ENCODE measurements around a stretch of chr6.

GRCh38 chr6:150598983-150599619, 584 bp upstream of the PLEKHG1 start:
- RRBS: 34% methylated on average over 3 of the region's 16 CpGs
CAGE:
- cytosol, long polyA plus RNA: no peak
- long polyA plus RNA: no peak
- nucleus, long polyA plus RNA: no peak

GRCh38 chr6:150665930-150666784, 66.5 kb downstream of the PLEKHG1 start:
- RRBS: no CpG with 5 or more reads among the region's 8 CpGs
CAGE:
- cytosol, long polyA plus RNA: no peak
- long polyA plus RNA: no peak
- nucleus, long polyA plus RNA: no peak

- RRBS: no CpG with 5 or more reads among the region's 3 CpGs
CAGE:
- cytosol, long polyA plus RNA: no peak
- long polyA plus RNA: no peak
- nucleus, long polyA plus RNA: no peak
Measured at GRCh38 chr6:150698639-150698847, 98.9 kb downstream of the PLEKHG1 start.

GRCh38 chr6:150831961-150832275, 33.6 kb upstream of the MTHFD1L start:
- RRBS: no CpG with 5 or more reads among the region's 6 CpGs
CAGE:
- cytosol, long polyA plus RNA: no peak
- long polyA plus RNA: no peak
- nucleus, long polyA plus RNA: no peak

DNA sequence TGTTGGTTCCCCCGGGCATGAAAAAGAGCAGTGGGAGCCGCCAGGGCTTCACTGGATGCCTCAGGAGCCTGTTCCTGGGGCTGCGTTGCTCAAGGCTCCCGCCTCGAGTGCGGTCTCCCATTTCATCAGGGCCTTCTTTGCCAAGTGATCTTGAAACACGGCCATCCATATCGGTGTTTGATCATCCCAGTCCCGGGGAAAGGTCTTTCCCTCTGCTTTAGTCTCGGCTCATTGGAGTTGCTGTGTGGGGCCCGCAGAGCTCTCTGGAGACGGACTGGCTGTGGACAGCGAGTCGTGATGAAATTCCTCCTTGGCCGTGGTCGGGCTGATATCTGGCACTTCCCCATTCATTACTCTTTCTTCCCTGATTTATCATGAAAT, 71.6 kb downstream of the MTHFD1L start:
- RRBS: no CpG with 5 or more reads among the region's 16 CpGs
CAGE:
- cytosol, long polyA plus RNA: no peak
- long polyA plus RNA: no peak
- nucleus, long polyA plus RNA: no peak

- RRBS: no CpG with 5 or more reads among the region's 12 CpGs
CAGE:
- cytosol, long polyA plus RNA: no peak
- long polyA plus RNA: no peak
- nucleus, long polyA plus RNA: no peak
Measured at GRCh38 chr6:151054223-151054929, 185.4 kb upstream of the AKAP12 start.

- RRBS: no CpG with 5 or more reads among the region's 4 CpGs
CAGE:
- cytosol, long polyA plus RNA: no peak
- long polyA plus RNA: no peak
- nucleus, long polyA plus RNA: no peak
Measured at GRCh38 chr6:151118411-151118757, 121.4 kb upstream of the AKAP12 start.

- RRBS: no CpG with 5 or more reads among the region's 6 CpGs
CAGE:
- cytosol, long polyA plus RNA: no peak
- long polyA plus RNA: no peak
- nucleus, long polyA plus RNA: no peak
Measured at GRCh38 chr6:151276322-151276798, 36.6 kb downstream of the AKAP12 start.

GRCh38 chr6:151389219-151389891, 2.0 kb downstream of the ZBTB2 start:
- RRBS: 3% methylated on average over 4 of the region's 19 CpGs
CAGE:
- cytosol, long polyA plus RNA: no peak
- long polyA plus RNA: no peak
- nucleus, long polyA plus RNA: no peak

DNA sequence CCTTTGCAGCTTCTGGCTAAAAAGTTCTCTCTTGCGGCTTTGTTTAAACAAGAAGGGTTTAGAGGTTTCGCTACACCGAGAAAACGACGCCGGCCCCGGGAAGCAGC, 1.6 kb downstream of the ZBTB2 start:
- RRBS: no CpG with 5 or more reads among the region's 7 CpGs
CAGE:
- cytosol, long polyA plus RNA: no peak
- long polyA plus RNA: no peak
- nucleus, long polyA plus RNA: no peak

DNA sequence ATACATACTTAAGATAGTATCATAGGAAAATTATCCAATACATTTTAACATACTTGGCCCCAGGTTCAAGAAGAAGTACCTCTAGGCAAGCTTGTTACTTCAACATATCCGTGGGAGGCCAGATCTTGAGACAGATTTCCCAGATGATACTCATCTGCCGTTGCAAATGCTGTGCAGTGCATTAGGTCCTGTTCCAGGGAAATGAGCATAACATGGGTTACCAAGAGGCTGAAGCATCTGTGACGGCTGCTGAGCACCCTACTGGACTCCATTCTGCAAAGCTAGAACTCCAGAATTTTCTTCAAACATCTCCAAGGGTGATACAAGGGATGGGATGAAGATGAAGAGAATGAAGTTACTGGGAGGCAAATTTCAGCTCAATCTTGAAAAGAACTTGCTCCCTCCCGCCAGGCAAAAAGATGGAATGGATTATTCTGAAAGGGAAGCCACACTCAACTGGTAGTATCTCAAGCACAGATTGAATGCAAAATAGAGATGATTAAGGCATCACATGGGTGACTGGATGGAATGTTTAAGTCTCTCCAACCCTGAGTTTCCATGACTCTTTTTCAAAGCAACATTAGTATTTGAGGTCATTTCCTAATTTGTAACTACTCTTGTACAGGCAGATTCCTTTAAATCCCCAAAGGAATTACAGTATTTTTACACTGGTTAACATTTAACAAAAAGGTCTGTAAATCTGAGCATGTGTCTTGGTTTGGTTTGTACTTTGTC, 15.4 kb downstream of the RMND1 start:
- RRBS: no CpG with 5 or more reads among the region's 4 CpGs
CAGE:
- cytosol, long polyA plus RNA: no peak
- long polyA plus RNA: no peak
- nucleus, long polyA plus RNA: no peak

DNA sequence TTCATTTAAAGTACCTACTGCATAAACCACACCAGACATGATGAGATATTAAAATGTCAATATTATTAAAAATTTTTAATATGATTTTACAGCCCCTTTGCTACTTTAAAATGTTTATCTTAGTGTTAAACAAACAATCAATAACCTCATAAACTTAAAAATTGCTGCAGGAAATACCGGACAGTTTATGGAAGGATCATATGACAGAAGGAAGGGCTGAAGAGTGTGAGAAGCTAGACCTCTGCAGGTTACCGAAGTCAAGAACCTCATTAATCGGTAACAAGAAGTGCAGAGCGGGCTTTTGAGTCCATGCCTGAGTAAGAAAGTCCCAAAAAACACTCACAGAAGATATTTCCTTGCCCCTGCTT, 117.7 kb upstream of the ESR1 start:
- RRBS: no CpG with 5 or more reads among the region's 4 CpGs
CAGE:
- cytosol, long polyA plus RNA: no peak
- long polyA plus RNA: no peak
- nucleus, long polyA plus RNA: no peak

GRCh38 chr6:151803688-151804218, 3.7 kb upstream of the ESR1 start:
- RRBS: no CpG with 5 or more reads among the region's 10 CpGs
CAGE:
- cytosol, long polyA plus RNA: no peak
- long polyA plus RNA: no peak
- nucleus, long polyA plus RNA: no peak

- RRBS: no CpG with 5 or more reads among the region's 4 CpGs
CAGE:
- cytosol, long polyA plus RNA: no peak
- long polyA plus RNA: no peak
- nucleus, long polyA plus RNA: no peak
Measured at GRCh38 chr6:151916693-151917526, 109.4 kb downstream of the ESR1 start.

GRCh38 chr6:152300299-152300922, 336.8 kb downstream of the SYNE1 start:
- RRBS: no CpG with 5 or more reads among the region's 7 CpGs
CAGE:
- cytosol, long polyA plus RNA: no peak
- long polyA plus RNA: no peak
- nucleus, long polyA plus RNA: no peak

GRCh38 chr6:152428024-152428639, 209.0 kb downstream of the SYNE1 start:
- RRBS: no CpG with 5 or more reads among the region's 12 CpGs
CAGE:
- cytosol, long polyA plus RNA: no peak
- long polyA plus RNA: no peak
- nucleus, long polyA plus RNA: no peak

DNA sequence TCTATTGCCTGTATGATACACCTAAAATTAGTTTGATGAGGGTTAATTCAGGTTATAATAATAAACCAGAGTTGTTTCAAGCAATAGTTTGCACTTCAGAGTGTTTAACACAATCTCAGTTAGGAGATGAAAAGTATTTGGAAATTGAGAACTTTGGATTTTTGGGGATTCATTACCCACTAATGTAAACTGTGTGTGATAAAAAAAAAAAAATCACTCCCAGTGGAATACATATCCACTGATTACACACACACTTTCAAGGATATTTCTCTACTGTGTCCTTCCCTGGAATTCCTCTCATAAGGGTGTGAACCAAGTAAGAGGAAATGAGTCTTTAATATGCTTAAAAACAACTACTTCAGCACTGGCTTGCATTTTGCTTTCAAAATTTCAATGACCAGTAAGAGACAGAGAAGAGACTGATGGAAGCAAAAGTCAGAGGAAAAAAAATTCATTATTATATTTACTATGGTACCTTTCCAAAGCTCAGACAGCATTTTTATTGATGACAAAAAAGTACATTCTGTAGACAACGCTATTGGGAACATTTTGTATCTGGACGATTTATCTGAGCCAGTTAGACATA, 24.5 kb upstream of the MYCT1 start:
- RRBS: no CpG with 5 or more reads among the region's 2 CpGs
CAGE:
- cytosol, long polyA plus RNA: no peak
- long polyA plus RNA: no peak
- nucleus, long polyA plus RNA: no peak

- RRBS: no CpG with 5 or more reads among the region's 2 CpGs
CAGE:
- cytosol, long polyA plus RNA: no peak
- long polyA plus RNA: no peak
- nucleus, long polyA plus RNA: no peak
Measured at GRCh38 chr6:152696540-152696942, 1.2 kb upstream of the MYCT1 start.

DNA sequence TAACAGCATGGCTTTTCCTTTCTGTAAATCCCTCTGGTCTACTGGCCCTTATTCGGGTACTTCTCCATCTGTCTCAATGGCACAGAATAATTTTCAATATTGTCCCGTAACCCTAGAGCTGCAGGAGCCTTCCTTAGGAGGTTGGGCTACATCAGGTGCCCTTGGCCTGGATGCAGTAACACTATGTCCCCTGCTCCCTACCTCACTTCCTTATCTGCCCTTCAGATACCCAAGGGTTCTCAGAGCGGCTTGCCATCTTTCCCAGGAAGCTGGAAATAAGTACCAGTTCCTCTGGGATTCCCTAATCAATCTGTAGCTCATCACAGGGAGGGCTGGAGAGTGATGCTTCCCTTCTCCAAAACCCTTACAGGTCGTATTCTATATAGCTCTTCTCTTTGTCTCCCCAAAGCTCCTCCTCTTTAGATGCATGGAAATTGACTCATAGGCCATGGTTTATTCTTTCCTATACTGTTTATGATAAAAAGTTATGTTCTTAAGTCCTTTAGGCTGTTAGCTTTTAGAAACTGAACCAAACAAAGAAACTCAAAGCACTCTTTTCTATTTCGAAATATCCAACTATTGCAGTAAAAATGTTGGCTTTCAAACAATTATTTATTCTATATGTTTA, 4.2 kb downstream of the MYCT1 start:
- RRBS: no CpG with 5 or more reads among the region's 5 CpGs
CAGE:
- cytosol, long polyA plus RNA: no peak
- long polyA plus RNA: no peak
- nucleus, long polyA plus RNA: no peak

- RRBS: 81% methylated on average over 5 of the region's 14 CpGs
CAGE:
- cytosol, long polyA plus RNA: start-site peak on the minus strand at chr6:153282755-153282761, 296 and 268 reads in 2 replicates
- long polyA plus RNA: no peak
- nucleus, long polyA plus RNA: no peak
Measured at GRCh38 chr6:153282543-153282939, 151.5 kb upstream of the RGS17 start.